Sternocleidomastoid (tissue), 1 donor: ENCODE measurements around a stretch of chr12.

DNA sequence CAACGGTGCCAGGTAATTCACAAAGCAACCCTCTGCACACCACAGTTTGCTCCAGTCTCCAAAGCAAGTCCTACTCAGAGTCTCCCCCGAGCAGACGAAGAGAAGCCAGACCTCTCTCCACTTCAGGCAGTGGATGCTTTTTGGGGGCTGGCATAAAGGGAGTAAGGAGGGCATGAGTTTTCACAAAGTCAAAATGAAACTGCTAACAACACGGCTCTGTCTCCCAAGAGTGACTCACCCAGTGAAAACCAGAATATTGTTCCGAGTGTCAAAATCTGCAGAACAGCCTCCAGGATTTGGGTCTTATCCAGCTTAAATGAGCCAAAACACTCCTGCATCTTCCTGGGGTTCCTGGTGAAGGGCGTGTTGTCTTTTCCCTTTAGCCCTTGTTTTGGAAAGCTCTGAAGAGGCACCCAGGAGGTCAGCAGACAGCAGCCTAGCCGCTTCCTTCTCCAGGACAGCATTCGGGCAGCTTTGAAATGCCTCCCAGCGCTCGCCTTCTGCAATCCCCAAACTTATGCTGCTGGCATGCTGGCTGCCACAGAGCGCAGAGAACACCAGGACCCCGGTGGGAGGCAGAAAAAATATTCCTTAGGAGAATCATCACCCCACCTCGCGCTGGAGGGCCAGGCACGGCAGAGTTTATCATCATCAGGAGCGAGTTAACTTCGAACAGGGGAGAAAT, 117.6 kb upstream of the NCOR2 start:
- PRO-cap, result no peak

DNA sequence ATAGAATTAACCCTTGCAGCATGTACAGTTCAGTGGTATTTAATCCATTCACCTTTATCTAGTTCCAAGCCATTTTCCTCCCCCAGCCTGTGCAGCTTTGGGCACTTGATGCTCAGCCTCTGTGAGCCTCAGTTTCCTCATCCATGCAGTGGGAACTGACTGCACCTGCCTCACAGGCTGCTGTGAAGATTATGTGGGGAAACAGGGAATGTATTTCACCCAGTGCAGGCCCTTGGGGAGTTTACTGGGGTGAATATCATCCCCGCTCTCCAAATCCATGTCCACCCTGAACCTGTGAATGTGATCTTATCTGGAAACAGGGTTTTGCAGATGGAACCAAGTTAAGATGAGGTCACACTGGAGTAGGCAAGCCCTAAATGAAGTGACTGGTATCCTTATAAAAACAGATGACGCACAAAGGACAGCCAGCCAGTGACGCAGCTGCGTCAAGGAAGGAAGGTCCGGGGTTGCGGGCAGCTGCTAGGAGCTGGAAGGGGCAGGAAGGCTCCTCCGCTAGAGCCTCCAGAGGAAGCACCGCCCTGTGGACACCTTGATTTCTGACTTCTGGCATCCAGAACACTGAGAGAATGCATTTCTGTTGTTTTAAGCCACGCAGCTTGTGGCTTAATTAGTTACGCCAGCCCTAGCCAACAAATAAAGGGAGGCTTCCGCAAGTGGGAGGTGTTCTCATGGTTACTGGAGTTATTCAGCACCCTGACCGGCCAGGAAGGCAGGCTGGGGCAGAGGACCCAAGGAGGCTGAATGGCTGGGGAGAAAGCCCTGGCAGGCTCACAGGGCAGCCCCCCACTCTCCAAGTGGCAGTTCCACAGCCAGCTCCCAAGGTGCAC, 127.4 kb upstream of the NCOR2 start:
- PRO-cap, result no peak

DNA sequence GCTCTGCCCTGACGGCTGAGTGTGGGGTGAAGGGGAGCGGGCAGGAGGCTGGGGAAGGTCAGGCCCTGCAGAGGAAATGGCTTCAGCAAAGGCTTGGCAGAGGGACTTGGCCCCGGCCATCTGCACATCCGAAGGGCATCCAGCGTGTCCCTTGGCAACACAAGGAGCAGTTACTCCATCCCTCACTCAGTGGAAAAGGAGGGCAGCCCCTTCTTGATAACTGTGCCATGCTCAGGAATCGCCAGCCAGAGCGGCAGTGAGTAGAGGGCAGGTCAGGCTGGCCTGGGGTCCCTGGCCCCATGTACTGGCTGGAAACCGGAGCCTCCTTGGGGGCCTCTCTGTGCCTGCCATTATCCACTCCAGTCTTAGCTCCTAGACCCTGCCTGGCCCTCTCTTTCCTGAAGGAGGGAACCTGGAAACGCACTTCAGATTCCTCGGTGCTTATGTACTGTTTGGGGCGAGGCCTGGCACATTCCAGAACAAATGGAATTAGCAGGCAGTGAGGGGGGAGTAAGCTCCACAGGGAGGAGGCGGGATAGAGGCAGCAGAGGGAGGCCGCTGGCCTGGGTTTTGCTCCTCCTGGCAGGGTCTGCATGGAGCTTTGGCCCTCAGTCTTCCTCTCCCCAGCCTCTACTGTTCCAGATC, 133.6 kb upstream of the NCOR2 start:
- PRO-cap, result unidirectional peak, minus-strand start at position 78 of the sequence; bidirectional peak, plus-strand start at position 538 of the sequence, minus-strand start at position 367 of the sequence

DNA sequence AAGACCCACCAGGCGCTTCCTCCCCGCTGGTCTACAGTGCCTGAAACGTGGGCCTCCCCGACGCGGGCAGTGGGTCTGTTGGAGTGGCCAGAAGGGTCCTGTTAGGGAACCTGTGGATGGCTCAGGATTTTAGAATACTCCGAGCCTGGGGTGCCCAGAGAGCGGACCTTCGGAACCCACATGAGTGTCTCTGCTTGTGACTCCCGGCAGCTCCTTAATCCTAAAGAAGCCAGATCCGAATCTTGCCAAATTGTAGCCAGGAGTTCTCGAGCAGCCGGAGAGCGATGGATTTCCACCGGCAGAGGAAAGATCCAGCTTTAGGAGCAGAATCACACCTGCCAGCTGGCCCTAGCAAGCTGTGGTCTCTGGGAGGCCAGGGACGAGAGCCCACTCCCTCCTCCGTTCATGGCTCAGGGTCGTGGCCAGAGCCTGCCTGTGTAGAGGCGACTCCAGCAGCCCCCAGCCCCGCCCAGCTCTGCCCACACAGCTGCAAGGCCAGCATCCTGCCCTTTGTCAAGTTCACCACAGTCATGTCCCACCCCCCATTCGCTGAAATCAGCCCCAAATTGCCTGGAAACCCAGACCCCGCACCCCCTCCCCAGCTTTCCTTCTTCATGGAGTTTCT, 121.1 kb downstream of the SCARB1 start:
- PRO-cap, result no peak

- PRO-cap, result no peak
Measured at GRCh38 chr12:124881178-124881479, 17.5 kb upstream of the SCARB1 start.

- PRO-cap, result no peak
Measured at GRCh38 chr12:124915573-124916194, 1.2 kb upstream of the UBC start.

- PRO-cap, result bidirectional peak, plus-strand start at chr12:124928459, minus-strand start at chr12:124928389
Measured at GRCh38 chr12:124928098-124928999, 13.9 kb upstream of the UBC start.

DNA sequence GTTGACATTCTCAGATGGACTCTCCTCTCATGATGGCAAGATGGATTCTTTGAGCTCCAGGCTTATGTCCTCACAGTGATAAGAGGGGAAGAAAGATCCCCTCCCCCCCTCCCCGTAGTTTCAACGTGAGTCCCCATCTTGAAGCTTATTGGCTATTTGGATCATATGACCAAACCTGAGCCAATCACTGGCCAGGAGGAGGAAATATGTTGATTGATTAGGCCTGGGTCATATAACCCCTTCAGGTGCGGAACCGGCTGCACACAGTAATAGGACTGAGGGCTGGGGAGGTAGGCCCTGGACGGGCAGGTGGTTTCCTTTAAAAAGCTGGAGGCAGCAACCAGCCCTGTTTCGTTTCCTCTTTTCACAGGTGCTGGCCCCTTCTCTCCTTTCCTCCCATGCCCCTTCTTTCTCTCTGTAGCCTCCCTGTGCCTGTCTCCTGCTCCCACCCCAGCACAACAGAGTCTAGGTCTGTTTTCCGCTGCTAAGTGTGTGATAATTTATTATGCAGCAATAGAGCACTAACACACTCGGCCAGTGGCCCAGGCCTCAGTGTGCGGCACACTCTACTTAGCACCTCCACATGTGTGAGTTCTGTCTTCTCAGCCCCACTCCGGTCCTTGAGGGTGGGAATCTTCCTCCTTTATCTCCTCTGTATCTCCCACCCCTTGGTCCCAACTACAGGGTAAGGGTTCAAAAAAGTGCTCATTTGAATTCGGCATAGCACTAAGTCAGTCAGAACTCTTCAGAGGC, 36.4 kb upstream of the TMEM132B start:
- PRO-cap, result no peak

DNA sequence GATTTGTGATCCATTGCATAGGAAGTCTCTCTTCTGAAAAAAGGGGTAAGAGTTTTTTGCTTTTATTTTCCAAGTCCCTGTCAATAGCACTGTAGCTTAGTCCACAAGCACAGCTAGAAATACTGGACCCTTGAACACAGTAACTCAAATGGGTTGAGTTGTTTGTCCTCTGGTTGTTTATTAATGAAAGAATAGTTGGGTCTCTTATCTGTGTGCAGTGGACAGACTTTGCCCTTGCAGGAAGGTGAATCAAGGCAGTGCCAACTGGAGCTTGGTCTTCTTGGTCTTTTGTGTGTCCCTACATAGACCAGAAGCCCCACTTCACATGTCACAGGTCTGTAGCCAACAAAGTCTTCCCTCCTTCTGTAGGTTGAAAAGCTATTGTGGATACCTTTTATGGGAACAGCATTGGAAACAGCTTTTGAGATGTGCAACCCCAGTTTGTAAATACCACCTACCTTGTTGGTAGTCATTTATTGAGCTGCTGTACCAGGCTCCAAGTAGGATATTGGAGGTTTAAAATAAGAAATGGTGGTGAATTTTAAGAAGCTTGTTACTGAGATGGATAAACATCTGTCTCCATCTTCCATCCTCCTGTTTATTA, 201.1 kb downstream of the TMEM132B start:
- PRO-cap, result no peak

- PRO-cap, result no peak
Measured at GRCh38 chr12:127059990-127061017, 1206.7 kb upstream of the TMEM132C start.

DNA sequence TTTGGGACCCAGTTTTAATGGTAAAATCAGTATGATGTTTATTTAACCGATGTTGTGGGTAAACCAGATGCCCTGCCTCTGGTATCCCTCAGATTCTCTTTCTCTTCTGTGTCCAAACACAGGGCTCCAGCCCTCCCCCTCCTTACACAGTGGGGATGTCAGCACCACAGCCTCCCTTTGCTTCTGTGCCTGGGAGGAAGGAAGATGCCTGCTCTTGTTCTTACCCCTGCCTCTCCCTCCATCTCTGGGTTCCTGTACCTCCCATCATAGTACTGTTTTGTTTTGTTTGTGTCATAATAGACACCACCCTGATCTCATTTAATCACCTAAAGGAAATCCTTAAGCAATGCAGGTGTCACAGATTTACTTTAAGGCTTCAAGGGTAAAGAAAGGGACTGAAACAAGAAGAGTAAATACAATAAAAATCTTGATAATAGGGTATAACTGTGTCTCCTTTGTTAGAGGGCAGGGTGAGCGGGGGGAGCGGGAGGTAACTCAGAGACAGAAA, 1204.9 kb upstream of the TMEM132C start:
- PRO-cap, result no peak

DNA sequence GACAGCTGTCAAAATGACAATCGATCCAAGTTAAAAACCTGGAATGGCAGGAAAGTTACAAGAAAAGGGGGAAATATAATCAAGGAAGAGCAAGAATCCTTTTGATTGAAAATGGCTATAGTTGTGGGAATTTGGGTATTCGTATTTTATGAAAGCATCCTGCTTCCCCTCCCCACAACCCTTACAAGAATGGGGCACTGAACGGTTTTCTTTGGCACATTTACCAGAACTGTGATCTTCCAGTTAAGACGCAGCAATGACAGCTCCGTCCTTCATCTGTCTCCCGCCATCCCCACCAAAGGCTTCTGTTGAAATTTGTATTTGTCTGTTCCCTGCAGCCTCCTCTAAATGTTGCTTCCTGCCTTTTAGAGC, 738.6 kb upstream of the TMEM132C start:
- PRO-cap, result no peak

DNA sequence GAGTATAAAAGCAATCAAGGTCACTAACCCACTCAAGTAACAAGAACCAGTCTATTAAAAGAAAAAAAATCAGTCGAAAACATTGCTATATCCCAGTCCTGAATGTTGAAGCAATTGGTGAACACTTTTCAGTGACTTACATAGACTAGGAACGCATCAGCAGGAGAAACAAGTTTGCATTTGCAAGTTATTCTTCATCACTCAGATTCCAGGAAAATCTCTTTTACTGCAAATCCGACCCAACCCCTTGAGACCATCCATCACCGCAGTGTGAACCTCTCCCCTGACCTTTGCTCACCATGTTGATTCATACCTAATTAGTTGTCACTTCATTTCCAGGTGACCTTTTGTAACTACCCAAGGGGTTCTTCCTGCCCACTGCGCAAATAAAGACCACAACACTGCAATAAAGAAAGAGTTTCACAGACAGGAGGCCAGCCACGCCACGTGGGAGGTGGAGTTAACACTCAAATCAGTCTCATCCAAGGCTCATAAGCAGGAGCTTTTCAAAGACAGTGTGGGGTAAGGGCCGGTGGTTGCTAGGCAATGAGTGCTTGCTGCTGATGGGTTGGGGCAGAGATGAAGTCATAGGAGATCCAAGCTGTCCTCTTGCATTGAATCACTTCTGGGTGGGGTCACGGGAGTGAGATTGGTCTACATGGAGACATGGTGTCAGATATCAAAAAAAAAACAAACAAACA, 241.3 kb upstream of the TMEM132C start:
- PRO-cap, result no peak

DNA sequence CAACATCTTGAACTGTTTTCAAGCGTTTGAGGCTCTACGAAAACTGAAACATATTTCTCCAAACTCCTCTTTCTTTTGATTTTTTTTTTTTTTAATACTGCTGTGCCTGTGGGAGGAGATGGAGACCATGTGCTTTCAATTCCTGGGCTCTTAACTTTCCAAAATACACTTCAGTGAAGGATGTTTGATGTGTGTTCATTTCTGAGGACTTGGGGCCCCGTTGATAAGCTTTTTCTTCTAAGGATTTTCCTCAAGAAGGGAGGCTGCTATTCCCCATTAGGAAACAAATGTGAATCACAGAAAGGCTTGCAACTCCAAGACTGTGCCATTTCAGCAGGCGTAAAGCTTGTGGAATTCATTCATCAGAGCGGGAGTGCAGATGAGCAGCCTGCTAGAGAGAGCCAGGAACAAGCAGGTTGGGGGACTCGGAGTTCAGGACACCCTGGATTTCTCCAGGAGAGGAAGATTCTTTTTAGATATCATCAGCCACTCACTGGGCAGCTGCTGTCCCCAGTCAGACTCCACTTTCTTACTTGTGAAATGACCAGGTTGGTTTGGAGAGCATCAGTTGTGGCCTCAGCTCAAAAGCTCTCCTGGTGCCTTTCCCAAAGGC, 94.7 kb downstream of the TMEM132C start:
- PRO-cap, result no peak

- PRO-cap, result no peak
Measured at GRCh38 chr12:128486889-128487283, 219.9 kb downstream of the TMEM132C start.

GRCh38 chr12:128791787-128792431, 31.8 kb downstream of the SLC15A4 start:
- PRO-cap, result no peak

- PRO-cap, result no peak
Measured at GRCh38 chr12:128861320-128861777, 8.1 kb downstream of the GLT1D1 start.

- PRO-cap, result no peak
Measured at GRCh38 chr12:129381775-129382084, 522.1 kb downstream of the TMEM132D start.

DNA sequence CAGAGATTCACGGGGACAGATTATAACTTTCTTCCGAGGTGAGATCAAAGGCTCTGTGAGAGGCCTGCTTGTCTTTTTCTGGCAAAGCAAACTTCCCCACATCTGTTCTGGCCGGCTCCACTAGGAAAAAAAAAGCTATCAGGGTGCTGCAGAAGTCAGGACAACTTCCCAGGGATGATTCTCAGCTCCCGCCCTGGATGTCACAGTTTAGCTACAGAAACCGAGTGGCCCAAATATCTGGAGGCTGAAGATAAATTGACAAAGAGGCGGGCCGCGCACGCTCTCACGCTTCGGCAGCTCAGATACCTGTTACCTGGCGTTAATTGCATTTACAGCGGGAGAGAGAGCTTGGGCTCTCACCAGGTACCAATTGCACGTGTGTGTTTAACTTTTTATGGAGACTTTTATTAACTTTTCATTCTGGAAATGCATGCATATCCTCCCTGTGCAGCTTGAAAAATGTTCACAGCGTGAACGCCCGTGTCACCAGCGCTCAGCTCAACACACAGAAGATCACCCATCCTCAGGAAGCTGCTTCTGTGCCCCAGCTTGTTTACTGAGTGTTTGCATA, 75.7 kb upstream of the FZD10 start:
- PRO-cap, result no peak

GRCh38 chr12:130119486-130119796, 42.8 kb upstream of the FZD10 start:
- PRO-cap, result no peak